Bronchus fibroblast of lung (primary cell): ENCODE data around the gene SLC25A13.

DNA sequence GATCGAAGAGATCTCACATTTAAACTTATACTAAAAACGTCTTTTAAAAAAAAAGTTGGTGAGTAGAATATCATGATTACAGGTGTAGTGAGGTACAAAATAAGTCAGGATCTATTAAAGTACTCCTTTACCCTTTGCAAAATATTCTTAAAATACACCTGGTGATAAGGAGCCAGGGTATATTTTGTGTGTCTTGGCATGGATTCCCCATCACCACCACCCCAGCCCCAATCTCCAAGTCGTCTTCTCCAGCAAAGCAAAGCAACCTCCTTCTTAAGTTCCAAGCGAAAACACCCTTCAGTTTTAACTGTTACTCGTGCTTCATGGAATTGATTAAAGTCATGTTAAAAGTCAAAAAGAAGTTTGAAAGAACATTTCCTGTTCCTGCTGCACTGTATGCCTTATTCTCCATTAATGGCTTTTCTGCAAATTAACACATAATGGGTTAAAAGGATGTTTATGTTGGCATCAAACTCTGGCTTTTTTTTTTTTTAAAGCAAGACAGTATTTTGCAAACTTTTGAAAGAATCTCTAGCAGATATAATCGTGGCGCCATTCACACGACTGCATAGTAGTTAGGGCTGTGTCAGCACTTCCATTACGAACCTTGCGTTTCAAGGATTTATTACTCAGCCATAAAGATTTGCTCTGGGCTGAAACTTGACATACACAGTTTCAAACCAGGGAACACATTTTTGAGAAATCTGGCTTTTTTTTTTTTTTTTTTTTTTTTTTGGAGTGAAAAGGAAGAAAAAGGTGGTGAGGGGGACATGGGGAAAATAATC lies 207.7 kb downstream of the DYNC1I1 start:
- RAMPAGE, long total RNA: no peak

DNA sequence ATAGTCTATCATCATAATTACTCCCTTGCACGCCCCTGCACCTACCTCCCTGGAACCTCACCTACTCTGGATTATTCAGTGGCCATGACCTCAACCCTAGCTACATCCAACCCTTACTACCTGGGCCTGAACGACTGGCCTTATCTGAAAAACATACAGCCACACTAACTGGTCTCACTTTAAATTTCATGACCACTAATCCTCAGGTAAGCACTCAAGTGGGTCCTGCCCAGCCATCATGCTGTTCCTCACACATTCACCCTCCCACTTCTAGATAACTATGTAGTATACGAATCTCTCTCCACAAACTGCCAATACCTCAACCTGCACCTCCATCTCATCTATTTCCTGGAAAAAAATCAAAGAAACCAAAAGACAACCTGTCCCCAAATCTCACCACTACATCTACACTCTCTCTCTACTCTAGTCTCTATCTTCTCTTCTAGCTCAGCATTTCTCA lies 57.8 kb downstream of the SLC25A13 start:
- RAMPAGE, long total RNA: no peak

DNA sequence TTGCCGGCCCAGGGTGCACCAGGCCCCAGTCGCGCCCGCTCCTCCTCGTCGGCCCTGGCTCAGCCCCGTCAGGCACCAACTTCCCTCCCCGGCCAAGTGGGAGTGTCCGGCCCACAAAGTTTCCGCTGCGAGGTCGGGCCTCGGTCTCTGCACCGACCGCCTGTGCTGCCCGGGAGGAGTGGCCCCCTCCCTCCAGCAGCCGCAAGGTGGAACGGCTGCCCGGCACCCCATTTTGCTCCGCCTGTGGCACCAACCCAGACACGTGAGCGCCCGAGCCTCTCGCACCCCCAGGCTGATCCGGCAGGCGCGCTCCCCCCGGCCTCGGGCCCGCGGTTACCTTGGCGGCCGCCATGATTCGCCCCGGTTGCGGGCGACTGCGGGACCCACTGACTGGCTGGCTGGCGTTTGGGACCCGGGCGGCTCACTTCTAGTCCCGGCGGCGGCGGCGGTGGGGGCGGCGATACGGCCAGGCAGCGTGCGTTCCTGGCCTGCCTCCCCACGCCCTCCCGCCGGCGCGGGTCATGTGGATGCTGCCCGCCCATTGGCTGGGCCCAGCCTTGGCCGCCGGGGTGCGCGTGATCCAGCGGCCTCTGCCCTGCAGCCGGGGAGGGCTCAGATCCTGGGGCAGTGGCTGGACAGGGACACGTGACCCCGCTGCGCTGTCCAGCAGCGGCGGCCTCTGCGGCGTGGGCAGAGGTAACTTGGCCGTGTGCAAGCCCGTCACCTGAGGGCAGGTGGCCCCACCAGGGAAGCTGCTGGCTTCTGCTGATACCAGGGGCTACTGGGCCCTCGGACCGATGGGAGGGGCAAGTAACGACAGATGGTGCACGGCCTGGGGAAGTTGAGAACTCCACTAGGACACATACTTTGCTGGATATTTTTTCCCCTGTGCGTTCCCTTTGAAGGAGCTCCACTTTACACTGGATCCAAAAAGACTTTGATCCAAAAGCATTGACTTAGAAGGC lies at the start of gene SLC25A13:
SLC25A13 (minus strand) TSS at position 494 of the 965 bp plus-strand sequence.
- RAMPAGE, long total RNA: no peak

GRCh38 chr7:96876362-96876711 lies 129.0 kb upstream of the DLX6 start:
- RAMPAGE, long total RNA: no peak

DNA sequence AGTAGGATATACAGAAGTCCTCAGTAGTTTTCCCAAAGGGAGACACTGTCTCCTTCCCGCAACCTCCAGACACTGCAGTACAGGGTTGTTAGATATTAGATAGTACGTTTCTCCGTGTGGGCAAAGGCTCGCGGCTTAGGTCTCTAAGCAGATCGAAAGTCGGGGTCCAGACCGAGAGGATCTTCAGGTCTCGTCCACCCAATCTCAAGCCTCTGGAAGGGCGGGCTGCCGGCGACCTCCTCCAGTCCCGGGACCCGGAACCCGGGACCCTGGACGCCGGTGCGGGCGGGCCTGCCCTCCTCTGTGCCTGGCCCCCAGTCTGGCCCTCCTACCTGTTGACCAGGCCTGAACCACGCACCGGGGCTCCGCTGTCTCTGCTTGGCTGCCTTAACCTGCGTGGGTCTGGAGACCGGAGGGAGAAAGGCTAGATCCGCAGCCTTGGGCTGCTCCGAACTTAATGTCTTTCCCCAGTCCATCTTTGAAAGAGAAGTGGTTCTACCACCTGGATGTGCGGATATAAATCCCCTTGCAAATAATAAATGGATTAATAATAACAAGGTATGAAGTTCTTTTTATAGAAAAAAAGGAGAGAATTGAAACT lies 1.4 kb upstream of the DLX6 start:
- RAMPAGE, long total RNA: no peak

- RAMPAGE, long total RNA: no peak
Observed at GRCh38 chr7:97005847-97006961, 851 bp downstream of the DLX6 start.

GRCh38 chr7:97011541-97012117 lies 6.3 kb downstream of the DLX6 start:
- RAMPAGE, long total RNA: no peak

DNA sequence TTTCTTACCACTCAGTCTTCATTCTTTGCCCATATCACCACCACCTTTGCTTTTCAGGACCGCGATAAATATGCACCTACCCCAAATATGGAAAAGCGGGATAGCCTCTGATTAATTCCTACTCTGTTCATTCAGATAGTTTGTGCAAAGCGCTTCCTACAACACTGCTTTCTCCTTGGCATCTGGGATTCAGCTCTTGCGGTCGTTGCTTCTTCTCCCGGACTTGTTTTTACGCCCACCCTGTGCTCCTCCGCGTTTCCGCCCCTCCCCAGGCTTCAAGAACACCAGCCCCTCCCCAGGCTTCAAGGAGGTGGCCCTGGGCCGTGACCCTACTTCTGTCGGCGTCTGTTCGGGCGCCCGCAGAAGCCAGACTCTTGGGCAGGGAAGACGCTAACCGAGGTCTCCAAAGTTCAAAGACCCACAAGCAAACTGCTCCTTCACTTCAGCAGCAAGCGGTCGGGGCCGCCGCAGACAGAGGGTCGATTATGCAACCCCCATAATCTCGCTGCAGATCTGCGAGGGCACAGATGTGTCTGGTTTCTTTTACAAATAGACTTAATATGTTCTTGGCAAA lies 2.1 kb downstream of the DLX5 start:
- RAMPAGE, long total RNA: no peak

- RAMPAGE, long total RNA: no peak
Observed at GRCh38 chr7:97232672-97233002, 115.1 kb downstream of the SDHAF3 start.

- RAMPAGE, long total RNA: no peak
Observed at GRCh38 chr7:97613350-97614099, 118.4 kb upstream of the TAC1 start.

GRCh38 chr7:97732295-97732581 lies 352 bp downstream of the TAC1 start:
- RAMPAGE, long total RNA: no peak

DNA sequence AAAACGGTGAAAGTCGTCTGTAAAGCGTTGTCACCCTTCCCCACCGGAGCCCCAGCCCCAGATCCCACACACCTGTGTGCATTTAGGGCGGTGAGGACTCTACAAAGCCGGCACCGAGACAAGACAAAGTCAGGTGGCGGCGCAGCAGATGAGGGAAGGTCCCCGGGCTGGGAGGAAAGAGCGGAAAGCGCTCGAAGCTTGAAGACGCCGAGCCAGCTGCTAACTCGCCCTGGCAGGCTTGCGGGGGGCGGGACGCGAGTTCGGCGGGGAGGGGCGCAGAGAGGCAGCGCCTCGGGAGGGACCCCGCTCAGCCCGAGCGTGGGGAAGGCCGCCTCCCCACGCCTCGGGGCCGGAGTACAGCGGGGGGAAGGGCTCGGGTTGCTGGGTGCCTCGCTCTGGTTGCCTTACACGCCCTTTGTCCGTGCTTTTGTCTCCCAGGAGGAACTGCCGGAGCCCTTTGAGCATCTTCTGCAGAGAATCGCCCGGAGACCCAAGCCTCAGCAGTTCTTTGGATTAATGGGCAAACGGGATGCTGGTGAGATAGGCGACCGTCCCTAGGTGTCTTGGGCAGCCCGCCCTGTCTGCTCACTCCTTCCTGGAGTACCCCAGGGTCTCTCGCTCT lies 1.5 kb downstream of the TAC1 start:
- RAMPAGE, long total RNA: no peak

- RAMPAGE, long total RNA: no peak
Observed at GRCh38 chr7:98203106-98203815, 8.0 kb upstream of the BHLHA15 start.

GRCh38 chr7:98286645-98287004 lies 5.1 kb downstream of the BRI3 start:
- RAMPAGE, long total RNA: no peak

- RAMPAGE, long total RNA: no peak
Observed at GRCh38 chr7:98294391-98295384, 13.2 kb downstream of the BRI3 start.

- RAMPAGE, long total RNA: no peak
Observed at GRCh38 chr7:98305188-98305910, 23.9 kb downstream of the BRI3 start.

DNA sequence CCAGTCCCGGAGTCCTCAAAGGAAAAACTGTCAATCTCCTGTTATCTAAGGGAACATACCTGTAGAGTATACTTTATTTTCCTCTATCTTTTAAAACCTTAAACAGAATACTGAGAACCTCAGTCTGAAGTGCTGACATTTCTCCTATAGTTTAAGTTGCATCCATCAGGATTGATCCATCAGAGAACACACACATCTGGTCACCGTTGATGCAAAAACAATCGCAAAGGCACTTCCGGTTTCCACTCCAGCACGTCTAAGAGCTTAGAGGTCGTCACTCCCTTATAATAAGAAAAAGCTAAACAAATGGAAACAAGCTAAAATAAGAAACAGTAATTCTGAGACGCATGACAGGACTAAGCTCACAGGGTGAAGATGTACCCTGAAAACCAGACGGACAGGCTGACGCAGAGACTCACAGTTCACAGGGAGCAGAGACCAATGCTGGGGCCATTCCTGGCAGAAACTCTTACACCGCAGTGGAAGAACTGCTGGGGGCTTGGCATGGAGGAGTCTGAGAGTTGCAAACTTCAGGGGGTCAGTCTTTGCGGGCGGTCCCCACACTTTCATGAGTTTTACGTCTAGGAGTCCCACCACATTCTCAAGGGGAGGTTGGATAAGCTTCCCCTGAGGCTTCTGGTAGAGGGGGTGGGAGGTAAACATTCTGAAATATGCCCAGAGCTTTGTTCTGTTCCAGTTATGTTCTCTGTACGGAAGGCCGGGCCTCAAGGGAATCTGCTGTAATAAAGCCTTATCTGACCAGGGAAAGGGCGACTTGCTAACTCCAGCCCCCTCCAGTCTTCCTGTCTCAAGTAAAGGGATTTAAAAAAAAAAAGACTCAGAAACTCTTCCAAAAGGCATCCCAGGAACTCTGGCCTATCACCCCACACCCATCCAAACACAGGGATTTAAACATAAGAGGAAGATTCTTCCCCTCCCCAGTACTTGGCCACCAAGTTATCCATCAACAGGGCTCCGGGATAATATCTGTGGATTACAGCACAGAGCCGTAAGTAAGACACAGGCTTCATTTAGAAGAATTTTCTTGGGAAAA lies 47.7 kb downstream of the BRI3 start:
- RAMPAGE, long total RNA: no peak

DNA sequence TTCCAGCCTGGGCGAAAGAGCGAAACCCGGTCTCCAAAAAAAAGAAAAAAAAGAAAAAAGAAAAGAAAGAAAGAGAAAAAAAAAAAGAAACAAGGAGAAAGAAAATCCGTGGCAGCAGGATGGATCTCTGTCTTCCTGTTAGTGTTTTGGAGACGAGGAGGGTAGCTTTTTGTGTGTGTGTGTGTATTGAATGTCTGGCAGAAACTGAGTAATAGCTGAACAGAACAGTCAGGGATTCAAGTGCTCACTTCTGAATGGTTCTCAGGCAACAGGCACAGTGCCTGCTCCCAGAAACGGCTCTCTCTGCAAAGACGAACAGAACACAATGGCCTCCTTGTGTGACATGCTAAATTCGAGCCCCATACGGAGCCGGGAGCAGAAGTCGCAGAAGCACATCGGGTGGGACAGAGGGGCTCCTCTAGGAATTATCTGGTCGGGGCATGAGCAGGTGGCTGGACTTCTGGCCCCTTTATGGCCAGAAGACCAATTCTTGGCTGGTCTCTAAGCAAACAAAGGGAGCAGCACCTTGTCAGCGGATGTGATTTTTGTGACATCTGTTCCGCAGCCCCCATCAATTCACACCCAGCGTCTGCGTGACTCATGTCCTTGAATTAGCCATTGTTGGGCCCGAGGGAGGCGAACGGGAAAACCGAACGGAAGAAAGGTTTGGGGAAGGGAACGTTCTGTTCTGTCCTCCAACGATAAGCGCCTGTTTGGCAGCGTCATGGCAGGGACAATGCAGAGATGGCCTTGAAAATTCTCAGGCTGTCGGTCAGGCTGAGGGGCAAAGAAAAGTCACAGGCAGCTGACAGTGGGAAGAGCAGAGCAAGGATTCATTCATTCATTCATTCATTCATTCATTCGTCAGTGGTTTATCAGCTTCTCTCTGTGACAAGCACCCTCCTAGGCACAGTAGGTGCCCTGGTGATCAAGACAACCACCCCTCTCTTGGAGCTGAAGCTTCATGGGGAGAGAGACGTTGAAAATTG lies 47.3 kb upstream of the NPTX2 start:
- RAMPAGE, long total RNA: no peak

DNA sequence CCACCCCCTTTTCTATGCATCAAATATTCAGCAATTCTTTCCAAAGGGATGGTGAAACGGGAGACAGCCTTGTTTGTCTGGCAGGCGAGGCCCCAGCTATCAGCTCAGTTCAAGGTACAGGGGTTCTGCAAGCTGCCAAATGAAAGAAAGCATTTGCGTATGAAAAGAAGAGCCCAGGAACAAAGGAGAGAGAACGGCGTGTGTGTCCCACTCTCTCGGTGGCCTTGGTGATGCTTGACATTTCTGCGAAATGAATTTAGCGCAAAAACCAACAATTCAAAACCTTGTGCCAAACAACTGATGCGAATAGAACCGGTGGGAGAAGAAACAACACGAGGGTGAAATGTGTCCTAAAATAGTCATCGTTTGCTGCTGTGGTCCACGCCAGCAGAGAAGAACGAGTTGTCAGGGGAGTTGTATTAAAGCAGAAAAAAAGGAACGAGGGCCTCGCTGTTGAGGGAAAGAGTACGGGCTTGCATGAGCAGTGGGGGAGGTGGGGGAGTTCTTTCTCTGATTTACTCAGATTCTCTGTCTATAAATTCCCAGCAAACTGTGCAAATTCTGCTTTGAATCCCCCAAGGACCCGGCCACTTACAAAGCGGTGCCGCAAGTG lies 97.7 kb downstream of the TMEM130 start:
- RAMPAGE, long total RNA: no peak

DNA sequence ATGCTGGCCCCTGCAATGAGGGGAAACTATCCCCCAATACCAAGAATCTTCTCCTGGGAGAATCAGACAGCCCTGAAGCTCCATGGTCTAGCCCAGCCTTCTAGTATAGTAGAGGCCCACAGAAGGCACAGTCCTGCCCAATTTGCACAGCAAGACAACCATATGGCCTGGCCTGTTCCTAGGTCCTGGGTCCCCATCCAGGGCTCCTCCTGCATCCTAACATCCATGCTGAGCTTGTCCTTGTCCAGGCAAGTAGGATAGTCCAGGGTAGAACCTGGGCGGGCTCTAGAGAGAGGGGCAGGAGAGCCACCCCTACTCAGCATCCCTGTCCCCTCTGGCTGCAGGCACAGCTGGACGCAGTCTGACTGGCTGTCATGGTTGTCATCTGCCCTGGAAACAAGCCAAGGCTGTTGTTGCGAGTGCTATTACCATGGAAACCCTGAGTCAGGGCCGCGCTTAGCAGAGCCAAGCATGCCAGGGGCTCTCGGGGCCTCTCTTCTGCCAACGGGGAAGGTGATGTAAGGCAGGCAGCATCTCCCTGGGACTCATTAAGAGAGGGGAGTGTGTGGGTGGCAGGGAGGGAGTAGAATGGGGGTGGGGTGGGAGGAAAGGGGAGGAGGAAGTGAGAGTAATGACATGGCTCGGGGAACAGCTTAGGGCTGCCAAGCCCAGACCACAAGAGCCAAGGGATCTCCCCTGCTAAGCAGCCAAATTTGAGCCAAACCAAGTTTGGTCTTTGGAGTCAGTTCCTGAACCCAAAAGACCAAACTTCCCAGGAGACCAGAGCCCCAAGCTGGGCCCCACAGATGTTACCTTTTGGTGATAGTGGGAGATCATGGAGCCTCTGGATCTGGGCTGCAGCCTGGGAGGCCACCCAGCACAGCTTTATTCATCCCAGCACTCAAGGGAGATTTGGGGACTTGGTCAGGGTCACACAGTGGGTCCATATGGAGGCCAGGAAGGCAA lies 67.7 kb downstream of the TMEM130 start:
- RAMPAGE, long total RNA: no peak